GM23338 (cell line): ENCODE results near the genes ETDC, SMIM10L2A, CT45A5 and CT45A9.

DNA sequence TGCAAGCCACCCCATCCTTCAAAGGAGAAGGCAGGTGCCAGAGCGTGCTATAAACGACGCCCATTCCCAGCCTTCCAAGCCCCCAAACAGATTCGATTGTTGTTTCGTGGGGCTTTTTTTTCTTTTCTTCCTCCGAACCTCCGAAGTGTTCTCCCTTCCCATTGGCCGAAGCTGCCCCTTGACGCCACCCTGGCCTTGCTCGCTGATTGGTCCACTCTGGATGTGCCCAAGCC is 25.3 kb downstream of the UTP14A start:
- PRO-cap = bidirectional peak, plus-strand start outside the sequence, minus-strand start at position 90 of the sequence
- RAMPAGE, long total RNA = no peak

DNA sequence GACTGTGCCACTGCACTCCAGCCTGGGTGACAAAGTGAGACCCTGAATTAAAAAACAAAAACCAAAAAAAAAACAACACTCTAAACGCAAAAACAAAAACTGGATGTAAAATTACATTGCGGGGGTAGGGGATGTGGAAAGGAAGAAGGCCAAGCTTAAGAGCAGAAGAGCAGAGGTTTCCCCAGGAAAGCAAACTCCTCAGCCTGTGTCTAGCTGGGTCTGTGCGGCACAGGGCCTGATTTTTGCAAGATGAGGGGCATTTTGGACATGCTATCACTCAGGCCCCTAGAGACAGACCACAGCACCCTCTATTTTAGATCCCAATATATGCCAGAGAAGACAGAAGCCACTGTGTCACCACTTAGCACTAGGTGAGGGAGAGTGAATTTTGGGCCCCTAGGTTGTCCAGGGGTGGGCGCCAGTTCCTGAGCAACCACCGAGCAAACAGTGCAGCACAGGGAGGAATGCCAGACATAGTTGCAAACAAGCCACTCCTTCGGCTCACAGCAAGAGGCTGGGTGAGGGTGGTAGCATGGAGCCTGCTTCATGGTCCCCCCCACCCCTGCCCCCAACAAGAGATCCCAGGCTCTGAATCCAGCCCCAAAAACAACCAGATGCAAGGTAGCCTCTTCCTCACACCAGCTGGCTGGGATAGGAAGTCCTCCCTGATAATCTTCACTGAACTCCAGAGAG is 1.9 kb downstream of the ELF4 start:
- PRO-cap = no peak
- RAMPAGE, long total RNA = no peak

DNA sequence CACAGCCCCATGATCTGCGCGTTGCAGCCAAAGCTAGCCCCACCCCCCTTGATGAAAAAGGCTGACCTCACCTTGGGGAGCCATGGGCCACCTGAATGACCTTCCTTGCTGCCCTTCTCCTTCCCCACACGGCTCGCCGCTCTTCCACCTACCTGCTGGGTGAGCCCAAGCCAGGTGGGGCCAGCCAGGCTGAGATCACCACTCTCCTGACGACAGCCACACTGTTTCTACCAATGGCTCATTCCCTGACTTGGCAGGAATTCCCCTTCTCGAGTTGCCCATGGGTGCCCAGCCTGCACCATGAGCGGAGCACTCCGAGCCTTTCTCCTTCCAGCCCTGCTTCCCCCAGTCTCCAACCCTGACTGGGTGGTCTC is 4.0 kb upstream of the ELF4 start:
- PRO-cap = no peak
- RAMPAGE, long total RNA = no peak

DNA sequence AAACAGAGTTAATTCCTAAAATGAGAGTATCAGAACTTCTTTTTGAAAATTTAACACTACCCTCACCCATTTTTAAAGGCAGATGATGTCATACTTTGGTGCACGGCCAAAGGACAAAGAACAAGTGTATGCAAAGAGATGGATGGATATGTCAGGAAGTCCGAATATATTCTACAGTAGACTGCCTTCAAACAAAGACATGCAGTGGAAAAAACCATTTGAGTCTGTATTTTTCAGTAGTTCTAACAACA is 2.3 kb downstream of the AIFM1 start:
- PRO-cap = no peak
- RAMPAGE, long total RNA = no peak

- PRO-cap = unidirectional peak, minus-strand start at chrX:130172434
- RAMPAGE, long total RNA = no peak
Observed at GRCh38 chrX:130172099-130172472, 324 bp downstream of the RAB33A start.

DNA sequence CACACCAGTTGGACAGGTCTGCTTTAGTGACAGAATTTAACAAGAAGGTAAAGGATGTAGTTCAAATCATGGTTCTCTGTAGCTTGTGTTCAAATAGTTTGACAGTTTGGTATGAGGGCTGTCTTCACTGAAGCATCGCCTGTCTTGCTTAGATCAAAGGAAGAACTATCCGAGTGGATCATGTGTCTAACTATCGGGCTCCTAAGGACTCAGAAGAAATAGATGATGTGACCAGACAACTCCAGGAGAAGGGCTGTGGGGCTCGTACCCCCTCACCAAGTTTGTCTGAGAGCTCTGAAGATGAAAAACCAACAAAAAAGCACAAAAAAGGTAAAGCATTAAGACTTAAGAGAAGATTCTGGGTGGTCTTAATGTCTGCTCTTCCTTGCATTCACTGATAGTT is 9.4 kb downstream of the RBMX2 start:
- PRO-cap = no peak
- RAMPAGE, long total RNA = no peak

GRCh38 chrX:131831045-131831441 is 192.1 kb upstream of the STK26 start:
- PRO-cap = no peak
- RAMPAGE, long total RNA = no peak

DNA sequence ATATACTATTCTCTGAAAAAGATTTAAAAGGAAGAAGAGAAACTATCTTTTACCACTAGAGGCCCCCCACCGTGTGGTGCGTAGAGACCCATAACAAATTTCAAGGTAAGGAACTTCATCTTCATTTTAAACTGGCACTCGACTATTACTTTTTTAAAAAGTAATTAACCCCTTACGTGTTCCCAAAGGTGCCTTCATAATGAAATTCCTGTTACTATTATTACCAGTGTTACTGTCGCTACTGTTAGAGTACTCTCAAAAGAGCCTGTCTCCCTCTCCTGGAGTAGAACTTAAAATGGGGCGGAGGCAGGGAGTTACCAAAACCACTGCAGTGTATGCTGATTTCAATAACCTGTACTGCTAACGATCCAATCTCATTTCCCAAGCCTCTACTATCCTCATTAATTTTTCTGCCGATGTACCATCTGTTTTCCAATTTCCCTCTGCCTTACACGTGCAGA is 888 bp upstream of the STK26 start:
- PRO-cap = unidirectional peak, plus-strand start at position 286 of the sequence; bidirectional peak, plus-strand start outside the sequence, minus-strand start at position 403 of the sequence
- RAMPAGE, long total RNA = no peak

- PRO-cap = no peak
- RAMPAGE, long total RNA = no peak
Observed at GRCh38 chrX:132856092-132856325, 102.4 kb downstream of the HS6ST2 start.

- PRO-cap = bidirectional peak, plus-strand start at chrX:133308056, minus-strand start at chrX:133308042
- RAMPAGE, long total RNA = no peak
Observed at GRCh38 chrX:133307826-133308383, 89.8 kb upstream of the TFDP3 start.

GRCh38 chrX:133390716-133391078 is 24.6 kb downstream of the GPC4 start:
- PRO-cap = no peak
- RAMPAGE, long total RNA = no peak

- PRO-cap = no peak
- RAMPAGE, long total RNA = no peak
Observed at GRCh38 chrX:133543938-133544659, 128.8 kb upstream of the GPC4 start.

- PRO-cap = bidirectional peak, plus-strand start at chrX:134171817, minus-strand start at chrX:134171775; bidirectional peak, plus-strand start at chrX:134172135, minus-strand start at chrX:134172044
- RAMPAGE, long total RNA = no peak
Observed at GRCh38 chrX:134171528-134172331, 65.3 kb upstream of the CCDC160 start.

GRCh38 chrX:134670469-134670854 is 12.2 kb upstream of the PLAC1 start:
- PRO-cap = no peak
- RAMPAGE, long total RNA = no peak

GRCh38 chrX:135309123-135309618 is at the start of gene ETDC:
TSS of gene ETDC (plus strand) at chrX:135309480.
- PRO-cap = no peak
- RAMPAGE, long total RNA = no peak

DNA sequence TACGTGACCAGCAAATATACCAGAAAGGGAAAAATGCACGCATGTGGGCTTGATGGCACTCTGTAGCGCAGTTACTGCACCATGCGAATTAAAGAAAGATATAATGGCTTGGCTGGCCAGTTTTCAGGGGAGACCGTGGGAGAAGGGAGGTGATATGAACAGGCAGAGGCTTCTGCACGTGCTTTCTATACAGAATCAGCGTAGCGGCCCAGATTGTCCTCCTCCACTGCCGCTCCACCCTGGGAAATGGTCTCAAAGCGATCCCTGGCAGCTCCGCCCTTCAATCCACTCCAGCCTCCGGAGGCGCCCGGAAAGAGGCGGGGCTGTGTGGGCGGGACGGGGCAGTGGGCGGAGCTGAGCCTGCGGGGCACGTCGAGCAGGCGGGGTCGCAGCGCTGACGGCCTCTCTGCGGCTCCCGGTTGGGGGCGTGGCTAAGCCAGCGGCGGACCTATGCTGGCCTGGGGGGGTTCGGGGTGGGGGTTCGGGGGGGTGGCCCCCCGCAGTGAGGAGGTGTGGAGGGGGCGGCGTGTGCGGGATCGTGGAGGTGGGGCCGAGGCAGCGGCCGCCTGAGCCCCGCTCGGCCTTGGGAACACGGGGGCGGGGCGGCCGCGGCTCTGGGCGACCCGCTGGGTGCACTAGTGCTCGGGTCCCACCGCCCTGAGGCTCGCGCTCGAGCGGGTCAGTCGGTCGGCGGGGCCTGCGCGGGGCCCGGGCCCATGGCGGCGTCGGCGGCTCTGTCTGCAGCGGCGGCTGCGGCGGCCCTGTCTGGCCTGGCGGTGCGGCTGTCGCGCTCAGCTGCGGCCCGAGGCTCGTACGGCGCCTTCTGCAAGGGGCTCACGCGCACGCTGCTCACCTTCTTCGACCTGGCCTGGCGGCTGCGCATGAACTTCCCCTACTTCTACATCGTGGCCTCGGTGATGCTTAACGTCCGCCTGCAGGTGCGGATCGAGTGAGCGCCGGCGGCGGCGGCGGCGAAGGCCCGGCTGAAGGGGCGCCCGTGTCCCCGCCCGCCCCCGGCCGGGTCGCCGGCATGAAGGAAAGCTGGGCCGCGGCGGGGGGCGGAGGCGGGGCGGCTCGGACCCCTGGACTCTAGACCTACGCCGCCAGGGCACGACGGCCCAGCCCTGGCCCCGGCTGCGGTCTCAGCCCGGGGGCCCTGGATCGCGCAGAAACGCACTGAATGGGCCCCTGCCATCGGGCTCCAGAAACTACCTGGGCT is at the start of gene SMIM10L2A:
Gene SMIM10L2A, plus strand, starts transcription at position 529 of the 1,219 bp plus-strand sequence.
- PRO-cap = unidirectional peak, minus-strand start at position 186 of the sequence; bidirectional peak, plus-strand start at position 682 of the sequence, minus-strand start at position 247 of the sequence; bidirectional peak, plus-strand start at position 895 of the sequence, minus-strand start at position 827 of the sequence
- RAMPAGE, long total RNA = no peak

- PRO-cap = no peak
- RAMPAGE, long total RNA = no peak
Observed at GRCh38 chrX:135523117-135523589, 2.7 kb downstream of the INTS6L start.

DNA sequence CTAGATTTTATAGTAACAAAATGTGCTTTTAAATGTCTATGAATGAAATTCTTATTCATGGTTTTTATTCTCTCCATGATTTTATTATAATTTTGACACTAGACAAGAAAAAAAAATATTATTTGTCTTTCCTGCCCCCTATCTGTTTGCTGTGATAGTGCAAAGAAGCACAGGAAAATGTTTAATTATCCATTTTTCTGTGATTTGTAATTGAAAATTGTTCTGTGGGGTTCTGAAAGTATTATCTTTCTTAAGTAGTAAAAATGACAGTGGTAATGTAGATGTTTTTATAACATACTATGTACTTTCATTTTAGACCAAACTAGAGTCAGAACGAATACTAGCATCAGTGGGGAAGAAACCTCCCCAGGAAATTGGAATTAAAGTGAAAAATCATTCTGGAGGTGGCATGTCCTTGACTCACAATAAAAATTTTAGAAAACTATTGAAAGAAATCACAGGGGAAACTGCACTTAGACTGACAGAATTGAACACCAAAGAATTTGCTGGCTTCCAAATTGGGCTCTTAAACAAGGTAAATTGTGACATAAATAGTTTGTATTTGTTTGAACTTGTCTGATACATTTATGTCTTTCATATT is 52.1 kb downstream of the INTS6L start:
- PRO-cap = no peak
- RAMPAGE, long total RNA = no peak

- PRO-cap = no peak
- RAMPAGE, long total RNA = no peak
Observed at GRCh38 chrX:135785422-135785818, at the start of gene CT45A5. TSS of gene CT45A5 (minus strand) at chrX:135785503.

DNA sequence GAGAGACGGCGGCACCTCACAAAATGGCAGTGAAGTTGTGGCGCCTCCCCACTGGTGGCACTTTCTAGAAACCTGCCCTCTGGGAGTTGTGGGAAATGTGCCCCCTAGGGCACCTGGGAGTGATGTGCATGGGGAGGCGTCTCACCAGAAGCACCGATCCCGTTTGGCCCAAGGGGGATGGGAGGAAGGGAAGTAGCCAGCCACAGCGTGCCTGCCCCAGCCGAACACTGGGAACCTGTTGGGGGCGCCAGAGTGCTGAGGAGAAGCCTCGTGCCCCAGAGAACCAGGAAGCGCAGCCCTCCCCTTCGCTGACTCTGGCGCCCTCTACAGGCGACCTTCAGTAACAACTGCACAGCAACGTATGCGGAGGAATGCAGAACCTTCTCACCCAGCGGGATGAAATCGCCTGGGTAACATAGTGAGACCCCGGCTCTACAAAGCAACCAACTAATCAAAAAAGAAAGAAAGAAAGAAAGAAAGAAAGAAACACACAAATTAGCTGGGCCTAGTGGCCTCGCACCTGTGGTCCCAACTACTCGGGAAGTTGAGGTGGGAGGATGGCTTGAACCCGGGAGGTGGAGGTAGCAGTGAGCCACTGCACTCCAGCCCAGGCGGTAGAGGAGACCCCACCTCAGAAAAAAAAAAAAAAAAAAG is at the start of gene CT45A9:
Gene CT45A9, minus strand, starts transcription at position 229 of the 654 bp plus-strand sequence.
- PRO-cap = no peak
- RAMPAGE, long total RNA = no peak